ENCODE data around the gene KCNF1.

DNA sequence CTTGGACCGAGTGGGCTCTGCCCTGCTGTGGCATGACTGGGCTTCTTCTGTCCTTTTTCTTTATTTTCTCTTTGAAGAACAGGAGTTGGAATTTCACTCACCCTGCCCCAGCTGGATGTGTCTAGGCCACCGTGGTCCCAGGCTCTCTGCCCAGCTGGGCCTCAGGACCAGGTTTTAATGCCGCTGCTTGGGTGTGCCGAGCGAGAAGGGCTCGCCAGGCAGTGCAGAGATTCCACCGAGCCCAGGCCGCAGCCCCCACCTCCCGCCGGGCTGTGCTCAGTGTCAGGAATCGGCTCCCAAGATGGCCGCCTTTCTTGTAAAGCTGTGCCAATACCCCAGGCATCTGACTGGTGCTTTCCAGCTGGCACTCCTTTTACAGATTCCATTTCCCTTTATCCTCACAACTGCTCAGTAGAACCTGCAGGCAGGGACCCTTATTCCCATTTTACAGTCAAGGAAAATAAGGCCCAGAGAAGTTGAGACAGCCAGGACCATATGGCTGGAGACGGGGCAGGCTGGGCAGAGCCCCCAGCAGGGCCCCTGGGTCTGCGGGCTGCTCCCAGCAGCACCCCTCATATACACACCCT is 43.4 kb downstream of the ODC1 start:
- RAMPAGE, long total RNA = no peak
- RRBS, 2 experiments = no CpG with 5 or more reads among the region's 14 CpGs
CAGE:
- cytosol, long polyA minus RNA = no peak
- cytosol, long polyA plus RNA = no peak
- long polyA plus RNA = no peak
- nucleolus, long total RNA = no peak
- nucleus, long polyA plus RNA = no peak
- nucleus, long total RNA = no peak

DNA sequence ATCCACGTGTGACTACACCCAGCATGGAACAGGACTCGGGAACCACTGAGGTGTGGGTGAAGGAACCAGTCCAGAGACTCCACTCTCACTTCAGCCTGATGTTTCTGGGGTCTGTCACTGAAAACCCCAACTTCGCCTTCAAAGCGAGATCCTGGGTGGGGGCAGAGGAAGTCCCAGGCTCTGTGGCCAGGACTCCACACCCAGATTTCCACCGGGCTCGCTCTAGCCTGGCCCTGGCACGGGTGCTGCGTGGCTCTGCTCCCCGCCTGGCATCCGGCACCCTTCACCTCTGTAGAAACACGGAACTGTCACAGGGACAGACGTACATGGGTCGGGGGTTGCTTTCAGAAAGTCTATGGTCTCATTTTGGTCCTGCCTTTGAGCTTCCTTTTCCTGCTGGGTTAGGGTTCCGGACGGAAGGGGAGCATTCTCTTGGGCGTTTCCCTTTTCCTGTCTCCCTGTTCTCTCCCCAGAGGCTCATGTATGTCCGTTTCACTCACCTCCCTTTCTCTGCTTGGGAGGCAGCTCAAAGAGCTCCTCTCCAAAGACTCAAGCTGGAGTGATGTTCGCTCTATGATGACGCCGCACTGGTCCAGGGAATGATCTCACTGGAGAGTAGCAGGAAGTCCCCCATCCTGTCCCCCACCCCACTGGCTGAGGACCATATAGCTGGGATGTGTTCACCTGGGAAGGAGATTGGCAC is 41.5 kb downstream of the ODC1 start:
- RAMPAGE, long total RNA = no peak
- RRBS, 2 experiments = 88 to 94% methylated on average over 6 of the region's 20 CpGs
CAGE:
- cytosol, long polyA minus RNA = no peak
- cytosol, long polyA plus RNA = no peak
- long polyA plus RNA = no peak
- nucleolus, long total RNA = no peak
- nucleus, long polyA plus RNA = no peak
- nucleus, long total RNA = no peak

- RAMPAGE, long total RNA = no peak
- RRBS, 2 experiments = no CpG with 5 or more reads among the region's 32 CpGs
CAGE:
- cytosol, long polyA minus RNA = no peak
- cytosol, long polyA plus RNA = no peak
- long polyA plus RNA = no peak
- nucleolus, long total RNA = no peak
- nucleus, long polyA plus RNA = no peak
- nucleus, long total RNA = no peak
These were observed 20.7 kb downstream of the ODC1 start for GRCh38 chr2:10427222-10428115.

GRCh38 chr2:10588741-10589977 is 100.6 kb downstream of the NOL10 start:
- RAMPAGE, long total RNA = no peak
- RRBS, 2 experiments = no CpG with 5 or more reads among the region's 16 CpGs
CAGE:
- cytosol, long polyA minus RNA = no peak
- cytosol, long polyA plus RNA = no peak
- long polyA plus RNA = no peak
- nucleolus, long total RNA = no peak
- nucleus, long polyA plus RNA = no peak
- nucleus, long total RNA = no peak

DNA sequence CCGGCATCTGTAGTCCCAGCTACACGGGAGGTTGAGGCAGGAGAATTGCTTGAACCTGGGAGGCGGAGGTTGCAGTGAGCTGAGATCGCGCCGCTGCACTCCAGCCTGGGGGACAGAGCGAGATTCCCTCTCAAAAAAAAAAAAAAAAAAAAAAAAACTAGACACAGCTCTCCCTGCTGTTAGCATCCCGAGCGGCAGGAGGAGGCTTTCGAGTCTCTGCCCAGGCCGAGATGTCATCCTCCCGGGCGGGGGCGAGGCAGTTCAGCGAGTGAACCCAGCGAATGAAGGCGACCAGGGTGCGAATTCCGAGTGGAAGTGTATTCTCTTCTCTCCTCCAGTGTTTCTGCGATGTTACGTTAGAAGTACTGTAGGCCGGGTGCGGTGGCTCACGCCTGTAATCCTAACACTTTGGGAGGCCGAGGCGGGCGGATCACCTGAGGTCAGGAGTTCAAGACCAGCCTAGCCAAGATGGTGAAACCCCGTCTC is 552 bp upstream of the NOL10 start:
- RAMPAGE, long total RNA = no peak
- RRBS, 2 experiments = no CpG with 5 or more reads among the region's 28 CpGs
CAGE:
- cytosol, long polyA minus RNA = no peak
- cytosol, long polyA plus RNA = no peak
- long polyA plus RNA = no peak
- nucleolus, long total RNA = no peak
- nucleus, long polyA plus RNA = no peak
- nucleus, long total RNA = no peak

DNA sequence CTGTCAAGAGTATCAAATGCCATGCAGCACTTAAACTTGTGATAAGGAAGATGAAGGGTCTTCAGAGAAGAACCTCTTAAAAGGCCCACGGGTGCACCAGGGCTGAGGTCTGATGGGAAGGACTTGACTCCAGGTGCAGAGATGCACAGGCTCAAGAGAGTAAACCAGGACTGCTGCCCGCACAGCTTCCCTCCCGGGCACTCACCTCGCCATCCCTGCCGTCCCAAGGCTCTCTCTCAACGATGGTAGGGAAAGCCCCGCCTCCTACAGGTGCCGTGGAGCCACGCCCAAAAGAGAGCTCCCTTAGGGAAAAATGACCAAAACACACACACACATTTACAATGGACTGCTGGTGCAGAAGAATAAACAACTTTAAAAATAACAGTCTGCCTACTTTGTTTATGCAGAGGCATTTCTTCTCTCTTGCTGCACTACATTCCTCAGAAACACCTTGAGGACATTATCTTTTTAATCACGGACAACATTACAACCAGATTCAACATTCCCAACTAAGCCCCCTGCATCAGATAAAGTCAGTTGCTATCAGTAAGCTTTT is 27.8 kb downstream of the PDIA6 start:
- RAMPAGE, long total RNA = no peak
- RRBS, 2 experiments = no CpG with 5 or more reads among the region's 10 CpGs
CAGE:
- cytosol, long polyA minus RNA = no peak
- cytosol, long polyA plus RNA = start-site peak on the minus strand centred at position 249 of the sequence, 84 bp wide, 276 and 294 reads in 2 replicates
- long polyA plus RNA = start-site peak on the minus strand centred at position 235 of the sequence, 57 bp wide, 98 and 66 reads in 2 replicates
- nucleolus, long total RNA = start-site peak on the minus strand centred at position 237 of the sequence, 54 bp wide, 215 reads
- nucleus, long polyA plus RNA = no peak
- nucleus, long total RNA = no peak

- RAMPAGE, long total RNA = no peak
- RRBS, 2 experiments = 0 to 13% methylated on average over 4 to 7 of the region's 39 CpGs
CAGE:
- cytosol, long polyA minus RNA = no peak
- cytosol, long polyA plus RNA = no peak
- long polyA plus RNA = no peak
- nucleolus, long total RNA = no peak
- nucleus, long polyA plus RNA = no peak
- nucleus, long total RNA = no peak
These were observed 533 bp upstream of the PDIA6 start for GRCh38 chr2:10812920-10813715.

GRCh38 chr2:10873173-10873479 is 38.6 kb upstream of the KCNF1 start:
- RAMPAGE, long total RNA = no peak
- RRBS, 2 experiments = no CpG with 5 or more reads among the region's 2 CpGs
CAGE:
- cytosol, long polyA minus RNA = no peak
- cytosol, long polyA plus RNA = no peak
- long polyA plus RNA = no peak
- nucleolus, long total RNA = no peak
- nucleus, long polyA plus RNA = no peak
- nucleus, long total RNA = no peak

- RAMPAGE, long total RNA = no peak
- RRBS, 2 experiments = 10 to 12% methylated on average over 4 of the region's 54 CpGs
CAGE:
- cytosol, long polyA minus RNA = no peak
- cytosol, long polyA plus RNA = no peak
- long polyA plus RNA = no peak
- nucleolus, long total RNA = no peak
- nucleus, long polyA plus RNA = no peak
- nucleus, long total RNA = no peak
These were observed at the start of gene KCNF1 for GRCh38 chr2:10911333-10912079. TSS of gene KCNF1 (plus strand) at chr2:10911934.

DNA sequence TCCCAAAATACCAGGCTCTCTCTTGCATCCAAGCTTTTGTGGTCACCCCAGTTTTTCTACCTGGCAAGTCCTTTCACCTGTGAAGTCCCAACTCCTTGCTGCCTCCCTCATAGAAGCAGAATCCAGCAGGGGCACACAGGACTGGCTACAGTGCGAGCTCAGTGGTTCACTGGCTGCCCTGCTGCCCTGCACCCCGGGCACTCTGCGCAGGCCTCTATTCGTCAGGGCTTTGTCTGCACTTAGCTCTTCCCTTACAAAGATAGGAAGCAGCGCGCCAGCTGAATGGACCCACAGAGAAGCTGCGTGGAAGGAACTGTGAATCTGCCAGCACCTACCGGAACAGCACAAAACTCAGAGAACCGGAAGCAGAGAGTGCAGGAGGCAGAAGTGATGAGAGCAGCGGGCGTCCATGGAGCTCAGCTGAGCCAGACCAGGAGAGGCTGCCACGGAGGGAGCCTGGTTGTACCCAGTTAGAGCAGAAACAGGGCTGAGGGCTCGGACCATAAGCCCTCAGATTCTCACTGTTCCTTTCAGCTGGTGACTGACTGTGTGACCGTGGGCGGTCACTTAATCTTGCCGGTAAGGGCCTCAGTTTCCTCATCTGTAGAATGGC is 884 bp upstream of the C2orf50 start:
- RAMPAGE, long total RNA = no peak
- RRBS, 2 experiments = no CpG with 5 or more reads among the region's 16 CpGs
CAGE:
- cytosol, long polyA minus RNA = no peak
- cytosol, long polyA plus RNA = no peak
- long polyA plus RNA = no peak
- nucleolus, long total RNA = no peak
- nucleus, long polyA plus RNA = no peak
- nucleus, long total RNA = no peak

GRCh38 chr2:11211424-11211990 is 56.2 kb downstream of the SLC66A3 start:
- RAMPAGE, long total RNA = no peak
- RRBS, 2 experiments = no CpG with 5 or more reads among the region's 3 CpGs
CAGE:
- cytosol, long polyA minus RNA = no peak
- cytosol, long polyA plus RNA = no peak
- long polyA plus RNA = no peak
- nucleolus, long total RNA = no peak
- nucleus, long polyA plus RNA = no peak
- nucleus, long total RNA = no peak

GRCh38 chr2:11224069-11224752 is 68.9 kb downstream of the SLC66A3 start:
- RAMPAGE, long total RNA = no peak
- RRBS, 2 experiments = no CpG with 5 or more reads among the region's 5 CpGs
CAGE:
- cytosol, long polyA minus RNA = no peak
- cytosol, long polyA plus RNA = no peak
- long polyA plus RNA = no peak
- nucleolus, long total RNA = no peak
- nucleus, long polyA plus RNA = no peak
- nucleus, long total RNA = no peak

GRCh38 chr2:11269704-11270300 is 74.6 kb downstream of the ROCK2 start:
- RAMPAGE, long total RNA = no peak
- RRBS, 2 experiments = no CpG with 5 or more reads among the region's 4 CpGs
CAGE:
- cytosol, long polyA minus RNA = no peak
- cytosol, long polyA plus RNA = no peak
- long polyA plus RNA = no peak
- nucleolus, long total RNA = no peak
- nucleus, long polyA plus RNA = no peak
- nucleus, long total RNA = no peak

- RAMPAGE, long total RNA = no peak
- RRBS, 2 experiments = no CpG with 5 or more reads among the region's 8 CpGs
CAGE:
- cytosol, long polyA minus RNA = no peak
- cytosol, long polyA plus RNA = no peak
- long polyA plus RNA = no peak
- nucleolus, long total RNA = no peak
- nucleus, long polyA plus RNA = no peak
- nucleus, long total RNA = no peak
These were observed 26.2 kb upstream of the ROCK2 start for GRCh38 chr2:11370520-11371103.

GRCh38 chr2:11375863-11376230 is 31.4 kb upstream of the ROCK2 start:
- RAMPAGE, long total RNA = no peak
- RRBS, 2 experiments = no CpG with 5 or more reads among the region's 3 CpGs
CAGE:
- cytosol, long polyA minus RNA = no peak
- cytosol, long polyA plus RNA = no peak
- long polyA plus RNA = no peak
- nucleolus, long total RNA = no peak
- nucleus, long polyA plus RNA = no peak
- nucleus, long total RNA = no peak

- RAMPAGE, long total RNA = no peak
- RRBS, 2 experiments = no CpG with 5 or more reads among the region's 14 CpGs
CAGE:
- cytosol, long polyA minus RNA = no peak
- cytosol, long polyA plus RNA = no peak
- long polyA plus RNA = no peak
- nucleolus, long total RNA = no peak
- nucleus, long polyA plus RNA = no peak
- nucleus, long total RNA = no peak
These were observed 49.2 kb upstream of the ROCK2 start for GRCh38 chr2:11393447-11394254.

DNA sequence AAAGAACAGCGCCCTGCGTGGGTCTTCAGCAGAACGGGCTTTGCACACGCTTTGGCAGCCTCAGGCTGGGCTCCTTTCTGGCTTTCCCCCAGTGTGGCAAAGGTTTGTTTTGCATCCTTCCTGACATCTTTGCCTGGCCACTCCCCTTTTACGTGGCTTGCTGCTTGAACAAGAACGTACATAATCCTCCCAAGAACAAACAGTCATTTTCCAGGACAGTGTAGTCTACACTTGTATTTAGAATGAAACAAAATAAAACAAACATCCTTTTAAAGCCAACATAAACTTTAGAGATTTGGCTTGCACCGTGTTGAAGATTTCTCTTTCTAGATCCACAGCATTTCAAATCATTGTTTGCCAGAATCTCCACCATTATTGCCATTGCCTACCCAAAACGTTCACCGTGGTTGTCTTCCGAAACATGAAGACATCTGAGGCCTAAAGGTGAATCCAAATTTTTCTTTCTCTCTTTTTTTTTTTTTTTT is 25.4 kb upstream of the GREB1 start:
- RAMPAGE, long total RNA = no peak
- RRBS, 2 experiments = no CpG with 5 or more reads among the region's 10 CpGs
CAGE:
- cytosol, long polyA minus RNA = no peak
- cytosol, long polyA plus RNA = no peak
- long polyA plus RNA = no peak
- nucleolus, long total RNA = no peak
- nucleus, long polyA plus RNA = no peak
- nucleus, long total RNA = no peak

DNA sequence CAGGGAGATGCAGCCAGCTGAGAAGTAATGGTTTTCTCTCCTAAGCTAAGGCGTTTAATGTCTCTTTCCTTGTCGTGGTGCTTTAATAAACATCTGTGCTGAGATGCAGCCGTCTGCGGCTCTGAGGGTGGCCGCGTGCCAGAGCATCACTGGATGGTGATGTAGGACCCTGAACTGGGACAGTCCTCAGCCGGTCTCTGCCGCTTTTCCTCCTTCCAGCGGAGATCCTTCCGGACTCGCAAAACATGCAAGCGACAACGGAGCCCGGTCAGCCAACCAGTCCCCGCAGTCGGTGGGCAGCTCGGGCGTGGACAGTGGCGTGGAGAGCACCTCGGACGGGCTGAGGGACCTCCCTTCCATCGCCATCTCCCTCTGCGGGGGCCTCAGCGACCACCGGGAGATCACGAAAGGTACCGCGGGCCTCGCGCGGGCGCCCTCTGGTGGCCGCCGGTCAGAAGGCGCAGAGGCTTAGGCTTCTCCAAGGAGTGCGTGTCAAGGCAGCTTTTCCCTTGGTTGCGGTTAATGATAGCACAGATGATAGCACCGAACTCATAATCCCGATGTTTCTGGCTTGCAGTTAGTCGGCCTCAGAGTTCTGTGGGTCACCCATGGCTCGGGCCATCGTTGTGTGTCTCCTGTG is 38.4 kb downstream of the LPIN1 start:
- RAMPAGE, long total RNA = no peak
- RRBS, 2 experiments = 24 to 73% methylated on average over 10 to 13 of the region's 42 CpGs
CAGE:
- cytosol, long polyA minus RNA = no peak
- cytosol, long polyA plus RNA = no peak
- long polyA plus RNA = no peak
- nucleolus, long total RNA = no peak
- nucleus, long polyA plus RNA = no peak
- nucleus, long total RNA = no peak

DNA sequence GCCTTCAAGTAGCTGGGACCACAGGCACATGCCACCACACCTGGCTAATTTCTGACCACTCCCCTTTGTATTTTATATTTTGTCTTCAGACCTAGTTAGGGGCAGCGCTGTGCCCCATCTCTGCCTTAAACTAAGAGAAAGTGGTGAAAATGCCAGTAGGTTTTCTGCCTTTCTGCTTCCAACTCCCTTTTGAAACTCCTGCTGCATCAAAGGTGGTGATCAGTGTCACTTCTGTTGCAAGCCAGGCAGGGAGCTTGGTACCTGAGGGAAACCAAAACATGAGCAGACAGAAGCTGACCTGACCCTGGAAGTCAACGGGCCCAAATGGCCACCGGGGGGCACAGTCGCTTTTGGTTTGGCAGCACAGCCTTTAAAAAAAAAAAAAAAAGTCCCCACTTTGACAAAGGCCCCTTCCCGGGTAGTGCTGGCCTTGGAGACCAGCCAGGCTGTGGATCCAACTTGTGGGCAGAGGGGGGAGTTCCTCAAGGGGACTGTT is 82.7 kb downstream of the LPIN1 start:
- RAMPAGE, long total RNA = no peak
- RRBS, 2 experiments = 1 to 3% methylated on average over 3 of the region's 5 CpGs
CAGE:
- cytosol, long polyA minus RNA = no peak
- cytosol, long polyA plus RNA = no peak
- long polyA plus RNA = no peak
- nucleolus, long total RNA = no peak
- nucleus, long polyA plus RNA = no peak
- nucleus, long total RNA = no peak

DNA sequence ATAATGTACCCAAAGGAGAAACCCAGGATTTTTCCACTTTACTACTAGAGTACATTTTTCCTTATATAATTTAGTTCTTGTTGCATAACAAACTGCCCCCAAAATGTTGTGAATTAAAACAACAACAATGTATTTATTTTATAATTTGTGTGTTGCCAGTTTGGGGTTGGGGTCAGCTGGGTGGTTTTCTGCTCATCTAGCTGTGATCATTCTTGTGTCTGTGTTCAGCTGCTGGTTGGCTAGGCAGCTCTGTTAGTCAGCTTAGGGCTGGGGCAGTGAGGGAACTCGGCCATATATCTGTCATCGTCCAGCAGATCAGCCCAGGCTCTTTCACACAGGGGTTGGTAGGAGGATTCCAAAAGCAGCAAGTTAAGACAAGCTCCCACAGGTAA is 121.4 kb downstream of the LPIN1 start:
- RAMPAGE, long total RNA = no peak
- RRBS, 2 experiments = no CpG with 5 or more reads among the region's 2 CpGs
CAGE:
- cytosol, long polyA minus RNA = no peak
- cytosol, long polyA plus RNA = start-site peak on the plus strand centred at position 313 of the sequence, 23 bp wide, 59 and 43 reads in 2 replicates
- long polyA plus RNA = start-site peak on the plus strand centred at position 290 of the sequence, 88 bp wide, 83 and 83 reads in 2 replicates
- nucleolus, long total RNA = start-site peak on the plus strand centred at position 302 of the sequence, 100 bp wide, 270 reads
- nucleus, long polyA plus RNA = start-site peak on the plus strand centred at position 297 of the sequence, 86 bp wide, 306 and 285 reads in 2 replicates
- nucleus, long total RNA = start-site peak on the plus strand centred at position 308 of the sequence, 32 bp wide, 74 reads